ENCODE measurements around the genes GLYAT, OR4D10, OR4D11, STX3 and MS4A14.

- PRO-cap, result no peak
Measured at GRCh38 chr11:58731784-58732288, at the start of gene GLYAT. Gene GLYAT (minus strand): TSS chr11:58731943.

DNA sequence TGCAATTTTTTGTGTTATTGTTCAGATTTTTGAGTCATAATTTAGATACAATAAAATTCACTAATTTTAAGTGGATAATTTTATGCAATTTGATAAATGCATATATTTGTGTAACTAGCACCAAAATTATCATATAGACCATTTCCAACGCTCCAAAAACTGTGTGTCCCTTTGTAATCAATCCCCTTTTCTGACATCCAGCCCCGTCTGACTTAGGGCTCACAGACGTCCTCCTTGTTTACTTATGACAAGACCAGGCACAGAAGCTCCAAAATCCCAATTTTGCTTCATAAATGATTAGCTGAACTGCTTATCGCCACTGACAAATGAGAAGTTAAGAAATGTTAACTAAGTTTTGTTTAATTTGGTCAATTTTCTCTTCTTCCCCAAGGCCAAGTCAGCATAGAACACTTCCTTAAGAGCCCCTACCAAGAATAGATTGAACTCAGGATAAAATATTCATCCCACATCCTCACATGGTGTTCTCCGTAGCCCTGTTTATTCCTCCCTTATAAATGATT lies 30.6 kb upstream of the GLYAT start:
- PRO-cap, result no peak

- PRO-cap, result no peak
Measured at GRCh38 chr11:58957812-58958566, 18.7 kb downstream of the GLYATL1 start.

GRCh38 chr11:59172700-59173028 lies 732 bp downstream of the DTX4 start:
- PRO-cap, result bidirectional peak, plus-strand start at chr11:59172789, minus-strand start at chr11:59172774

DNA sequence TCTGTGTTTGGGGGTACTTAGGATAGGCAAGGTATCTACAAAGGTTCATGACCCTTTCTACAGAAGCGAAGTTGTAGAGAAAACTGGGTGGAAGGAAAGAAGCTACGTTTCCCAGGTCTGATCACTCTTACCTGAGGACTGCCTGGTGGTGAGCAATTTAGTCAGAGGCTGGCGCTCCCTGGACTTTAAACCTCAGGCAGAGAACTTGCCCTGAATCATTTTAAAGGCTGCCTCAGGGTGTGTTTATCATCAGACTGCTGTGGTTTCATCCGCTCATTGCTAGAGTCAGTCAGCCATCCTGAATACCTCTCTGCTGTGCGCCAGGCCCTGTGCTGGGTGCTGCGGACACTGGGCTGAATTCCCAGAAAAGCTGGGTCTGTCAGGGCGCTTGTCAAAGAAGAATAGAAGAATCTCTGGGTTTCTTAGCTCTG lies 2.7 kb downstream of the DTX4 start:
- PRO-cap, result bidirectional peak, plus-strand start at position 252 of the sequence, minus-strand start at position 194 of the sequence

DNA sequence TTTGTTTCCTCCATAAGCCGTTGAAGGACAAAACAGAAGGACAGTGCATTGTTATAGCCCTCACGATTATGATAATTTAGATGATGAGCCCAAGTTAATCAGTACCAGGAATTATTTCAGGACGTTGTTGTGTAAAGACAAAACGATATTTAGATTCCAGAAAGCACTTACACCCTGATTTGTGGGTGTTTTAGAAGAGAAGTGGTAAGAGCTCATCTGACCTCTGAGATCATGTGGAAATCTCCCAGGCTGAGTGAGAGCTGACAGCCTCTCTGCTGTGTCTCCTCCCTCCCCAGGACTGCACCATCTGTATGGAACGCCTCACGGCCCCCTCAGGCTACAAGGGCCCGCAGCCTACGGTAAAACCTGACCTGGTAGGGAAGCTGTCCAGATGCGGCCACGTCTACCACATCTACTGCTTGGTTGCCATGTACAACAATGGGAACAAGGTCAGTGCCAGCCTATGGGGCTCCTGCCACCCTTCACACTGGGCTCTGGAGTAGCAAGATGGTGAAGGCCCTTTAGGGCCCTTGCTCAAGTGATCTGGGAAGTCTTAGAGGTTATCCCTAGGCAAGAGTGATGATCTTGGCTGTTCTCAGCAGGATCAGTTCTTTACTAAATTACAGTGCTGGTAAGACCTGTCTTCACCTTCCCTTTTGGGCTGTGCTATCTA lies 20.0 kb downstream of the DTX4 start:
- PRO-cap, result no peak

- PRO-cap, result no peak
Measured at GRCh38 chr11:59211920-59212705, 614 bp downstream of the MPEG1 start.

- PRO-cap, result no peak
Measured at GRCh38 chr11:59473098-59473511, at the start of gene OR4D10. Gene OR4D10 (plus strand): TSS chr11:59473315.

- PRO-cap, result no peak
Measured at GRCh38 chr11:59503278-59503871, at the start of gene OR4D11. Gene OR4D11 (plus strand): TSS chr11:59503576.

DNA sequence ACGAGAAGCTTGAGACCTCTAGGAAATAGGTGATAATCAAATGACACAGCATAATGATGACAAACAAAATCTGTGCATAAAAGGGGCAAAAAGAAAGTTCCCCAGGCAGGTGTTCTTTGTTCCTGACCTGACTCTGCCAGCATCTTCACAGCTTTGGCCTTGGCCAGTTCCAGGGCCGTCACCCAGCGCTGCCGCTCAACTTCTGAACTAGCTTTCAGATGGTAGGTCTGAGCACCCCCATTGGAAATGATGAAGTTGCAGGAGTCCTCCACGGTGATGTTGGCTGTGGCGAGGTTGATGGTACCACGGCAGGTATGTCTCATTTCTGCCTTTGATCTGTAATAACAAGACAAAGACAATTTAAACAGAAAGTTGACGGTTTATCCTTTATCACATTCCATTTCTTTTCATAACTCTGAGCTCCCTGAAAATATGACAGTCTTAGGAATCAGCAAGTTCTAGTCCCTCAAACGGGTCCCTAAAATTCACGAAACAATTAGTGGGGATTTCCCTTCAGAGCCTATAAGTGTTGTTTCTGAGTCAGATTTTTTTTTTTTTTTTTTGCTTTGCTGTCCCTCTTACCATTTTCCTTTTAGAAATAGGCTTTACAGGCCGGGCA lies 5.2 kb downstream of the OSBP start:
- PRO-cap, result no peak

DNA sequence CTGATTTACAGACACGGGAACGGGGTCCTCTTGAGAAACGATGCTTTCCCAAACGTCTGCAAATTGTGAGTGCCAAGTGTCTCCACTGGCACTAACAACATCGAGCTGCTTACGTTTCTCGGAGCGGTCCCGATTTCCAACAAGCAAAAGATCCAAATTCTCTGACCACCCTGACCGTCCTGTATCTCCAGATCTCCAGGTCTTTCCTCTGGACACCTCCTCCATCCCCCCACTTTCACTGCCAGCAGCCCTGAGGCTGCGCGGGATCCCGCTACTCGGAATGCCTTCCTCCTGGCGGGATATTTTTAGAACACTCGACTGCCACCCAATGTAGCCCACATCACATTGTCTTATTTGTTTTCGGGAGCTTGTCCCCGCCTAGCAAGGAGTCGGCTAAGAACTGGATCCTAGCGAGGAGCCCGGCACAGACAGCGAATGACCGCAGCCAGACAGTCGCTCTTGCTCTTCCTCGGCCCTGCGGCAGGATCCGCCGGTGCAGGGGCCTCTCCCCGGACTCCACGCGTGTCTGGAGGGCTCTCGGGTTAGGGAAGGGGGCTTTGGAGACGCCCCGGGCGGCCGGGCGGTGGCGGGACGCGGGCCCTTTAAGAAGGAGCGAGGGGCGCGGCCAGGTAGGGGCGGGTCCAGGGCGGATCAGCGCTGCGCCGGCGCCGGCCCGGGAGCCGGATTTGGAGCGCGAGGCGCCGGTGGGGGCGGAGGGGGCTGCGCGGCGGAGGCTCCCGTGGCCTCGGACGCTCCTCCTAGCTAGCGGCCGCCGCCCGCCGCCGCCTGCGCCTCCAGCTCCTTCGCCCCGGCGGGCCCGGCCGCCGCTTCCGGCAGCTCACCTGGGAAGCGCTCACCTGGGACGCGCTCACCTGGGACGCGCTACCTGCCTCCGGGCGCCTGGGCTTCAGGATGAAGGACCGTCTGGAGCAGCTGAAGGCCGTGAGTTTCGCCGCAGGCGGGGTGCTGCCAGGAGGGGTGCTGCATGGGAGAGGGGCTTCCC lies at the start of gene STX3:
STX3 (plus strand) TSS at position 683 of the 1,003 bp plus-strand sequence.
- PRO-cap, result unidirectional peak, plus-strand start at position 425 of the sequence; bidirectional peak, plus-strand start at position 689 of the sequence, minus-strand start at position 441 of the sequence

DNA sequence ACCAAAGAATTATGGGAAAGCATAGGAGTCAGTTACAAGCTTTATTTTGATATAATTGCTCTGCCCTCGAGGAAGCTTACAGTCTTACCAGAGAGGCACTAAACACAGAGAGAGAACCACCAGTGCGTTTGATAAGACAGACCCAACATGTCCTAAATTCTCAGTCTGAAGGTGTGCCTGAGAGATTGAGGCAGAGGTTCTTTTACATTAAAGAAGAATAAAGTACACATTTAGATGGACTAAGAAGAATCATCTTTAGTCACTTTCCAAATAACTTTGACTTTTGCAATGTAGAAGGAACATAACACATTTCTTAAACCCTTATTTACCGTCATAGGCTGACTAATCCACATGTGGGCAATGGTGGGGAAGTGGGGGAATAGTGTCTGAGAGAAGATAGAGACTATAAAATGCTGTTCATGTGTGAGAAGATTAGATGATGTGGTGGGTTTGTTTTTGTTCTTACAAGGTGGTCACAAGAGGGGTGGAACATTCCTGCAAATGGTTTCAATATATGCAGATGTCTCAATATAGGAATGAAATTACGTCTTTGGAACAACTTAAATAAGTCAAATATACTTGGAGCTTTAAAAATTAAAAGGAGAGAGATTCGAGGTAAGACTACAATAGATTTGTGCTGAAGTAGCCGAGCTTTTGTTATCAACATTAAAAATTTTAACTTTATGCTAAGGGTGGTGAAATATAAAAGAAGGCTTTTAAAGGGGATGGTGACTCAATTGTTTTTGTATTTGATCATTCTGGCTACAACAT lies 1.8 kb downstream of the MS4A4A start:
- PRO-cap, result unidirectional peak, plus-strand start at position 597 of the sequence

- PRO-cap, result no peak
Measured at GRCh38 chr11:60389396-60390101, 6.7 kb upstream of the MS4A14 start.

GRCh38 chr11:60396197-60396743 lies at the start of gene MS4A14:
Gene MS4A14 (plus strand): TSS chr11:60396459.
- PRO-cap, result no peak

DNA sequence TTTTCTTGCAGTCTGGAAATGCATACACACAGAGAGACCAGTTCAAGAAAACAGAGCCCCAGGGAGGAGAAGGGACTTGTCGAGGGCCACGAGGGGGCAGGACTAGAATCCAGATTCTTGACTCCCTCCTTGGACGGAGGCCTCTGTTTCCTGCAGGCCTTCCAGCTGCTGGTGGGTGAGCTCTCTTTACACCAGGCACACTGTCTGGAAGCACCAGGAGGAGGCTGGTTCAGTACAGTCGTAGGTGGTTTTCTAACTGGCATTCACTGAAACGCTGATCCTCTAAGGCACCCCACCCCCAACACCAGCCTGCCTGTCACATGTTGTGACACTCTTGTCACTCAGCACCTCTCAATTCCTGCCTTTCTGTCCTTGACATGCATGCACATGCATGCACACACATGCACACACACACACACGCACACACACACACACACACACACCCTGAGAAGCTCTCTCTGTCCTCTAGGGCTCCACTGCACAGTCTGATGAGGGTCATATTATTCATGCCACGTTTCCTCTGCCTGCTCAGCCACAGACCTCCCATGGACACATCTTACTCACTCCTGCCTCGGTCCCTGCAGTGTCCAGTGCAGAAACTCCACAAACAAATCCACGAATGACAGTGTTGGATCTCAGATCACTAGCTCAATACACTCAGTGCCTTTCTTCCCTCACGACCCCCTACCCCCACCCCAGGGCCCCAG lies 790 bp downstream of the MS4A10 start:
- PRO-cap, result no peak

DNA sequence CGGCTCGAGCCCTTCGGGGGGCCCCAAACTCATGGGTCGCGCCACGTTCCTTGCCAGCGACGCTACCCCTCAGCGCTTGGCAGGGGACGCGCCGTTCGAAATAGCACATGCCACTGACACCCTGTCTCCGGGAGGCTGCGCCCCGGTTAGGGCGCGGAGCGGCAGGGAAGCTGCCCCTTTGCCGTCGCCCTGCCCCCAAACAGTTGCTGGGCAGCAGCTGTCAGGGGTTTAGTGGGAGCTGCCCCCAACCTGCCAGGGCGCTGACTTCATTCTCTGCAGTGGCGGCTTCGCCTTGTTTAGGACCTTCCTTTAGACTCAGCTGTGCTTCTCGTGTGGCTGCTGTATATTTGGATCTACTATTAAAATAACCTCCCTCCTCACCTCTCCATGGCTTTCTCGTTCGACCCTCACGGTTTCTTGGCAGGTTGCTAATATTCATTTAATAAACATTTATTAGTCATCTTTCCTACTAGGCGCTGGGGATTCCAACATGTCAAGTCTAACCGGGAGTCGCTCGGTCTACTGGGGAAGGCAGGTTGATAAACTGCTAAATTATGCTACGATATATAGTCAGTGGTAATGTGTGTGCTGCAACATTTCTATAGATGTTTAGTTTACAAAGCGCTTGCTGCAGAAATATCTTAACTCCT lies 777 bp downstream of the TMEM109 start:
- PRO-cap, result no peak

DNA sequence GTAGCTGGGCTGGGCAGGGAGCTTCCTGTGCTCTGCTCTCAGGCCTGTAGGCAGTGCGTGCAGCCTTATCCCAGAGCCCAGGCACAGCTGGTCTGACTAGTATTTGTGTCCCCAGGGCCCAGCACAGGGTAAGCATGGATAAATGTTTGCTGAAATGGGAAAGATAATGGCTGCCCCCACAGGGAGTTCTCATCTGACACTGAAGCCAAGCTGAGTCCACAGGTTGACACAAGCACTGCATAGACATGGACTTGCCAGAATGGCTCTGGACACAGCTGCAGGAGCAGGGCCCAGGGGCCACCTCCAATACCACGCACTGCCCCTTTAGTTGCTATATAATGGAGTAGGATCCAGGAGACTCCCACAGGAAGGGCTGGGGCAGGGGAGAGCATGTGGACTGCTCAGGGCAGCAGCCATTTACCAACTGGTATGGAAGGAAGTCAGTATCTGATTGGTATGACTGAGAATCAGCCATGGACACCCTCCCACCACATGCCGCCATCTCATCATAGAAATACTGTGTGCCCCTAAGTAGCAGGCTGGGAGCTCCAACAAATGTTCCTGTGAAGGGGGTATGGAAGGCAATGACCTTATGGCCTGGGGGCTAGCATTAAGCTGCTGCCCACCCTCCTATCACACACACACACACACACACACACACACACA lies 9.5 kb downstream of the SLC15A3 start:
- PRO-cap, result no peak

DNA sequence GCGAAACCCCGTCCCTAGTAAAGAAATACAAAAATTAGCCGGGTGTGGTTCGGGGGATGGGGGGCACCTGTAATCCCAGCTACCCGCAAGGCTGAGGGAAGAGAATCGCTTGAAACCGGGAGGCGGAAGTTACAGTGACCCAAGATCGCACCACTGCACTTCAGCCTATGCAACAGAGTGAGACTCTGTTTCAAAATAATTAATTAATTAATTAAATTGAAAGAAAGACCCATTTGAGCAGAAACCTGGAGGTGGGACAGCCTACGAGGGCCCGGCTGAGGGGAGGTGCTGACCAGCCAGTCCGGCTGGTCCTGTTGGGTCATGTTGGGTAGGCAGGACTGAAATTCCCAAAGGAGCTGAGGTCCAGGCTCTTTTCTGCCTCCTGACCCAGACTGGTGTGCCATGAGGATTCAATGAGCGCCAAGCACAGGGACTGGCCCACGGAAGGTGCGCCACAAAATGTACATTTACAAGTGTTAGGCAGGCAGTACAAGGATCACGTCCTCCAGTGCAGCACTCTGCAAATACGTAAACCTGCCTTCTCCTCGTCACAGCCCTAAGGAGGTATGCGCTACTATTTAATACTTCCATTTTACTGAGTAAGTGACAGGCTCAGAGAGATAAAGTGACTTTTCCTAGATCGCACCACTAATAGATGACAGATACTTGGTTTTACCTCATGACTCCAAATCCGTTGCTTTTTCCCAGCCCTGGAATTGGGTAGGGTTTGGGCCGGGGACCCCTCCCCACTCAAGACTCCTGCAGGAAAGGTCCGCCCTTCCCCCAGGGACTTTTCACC lies 9.4 kb downstream of the CD6 start:
- PRO-cap, result no peak

GRCh38 chr11:60981650-60981988 lies 10.1 kb downstream of the CD6 start:
- PRO-cap, result no peak

GRCh38 chr11:60987859-60988361 lies 16.4 kb downstream of the CD6 start:
- PRO-cap, result no peak